Osteoblast (primary cell): ENCODE measurements around a stretch of chr20.

GRCh38 chr20:25695630-25696417 is 829 bp downstream of the ZNF337 start:
- CAGE, long polyA plus RNA: no peak
- RRBS: 0% methylated on average over 4 of the region's 32 CpGs

DNA sequence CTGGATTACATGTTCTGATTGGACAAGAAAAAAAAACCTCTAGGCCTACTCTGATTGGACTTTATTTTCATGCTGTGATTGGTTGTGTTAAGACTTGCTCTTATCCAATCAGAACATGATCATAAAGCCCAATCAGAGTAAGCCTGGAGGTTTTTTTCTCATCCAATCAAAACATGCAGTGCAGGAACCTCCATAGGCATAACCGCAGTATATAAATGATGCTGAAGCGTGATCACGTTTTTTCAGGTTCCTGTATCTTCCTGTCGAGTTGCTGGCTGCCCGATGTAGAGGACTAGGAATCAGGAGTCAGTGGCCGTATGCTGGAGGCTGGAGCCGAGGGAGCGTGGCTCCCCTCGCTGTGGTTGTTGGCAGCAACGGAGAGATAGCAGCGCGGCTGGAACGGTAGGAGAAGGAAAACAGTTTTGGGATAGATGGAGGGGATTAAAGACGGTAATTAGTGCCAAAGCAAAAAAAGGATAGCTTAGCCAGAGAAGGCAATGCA is 439.2 kb upstream of the ZNF337 start:
- CAGE, long polyA plus RNA: no peak
- RRBS: no CpG with 5 or more reads among the region's 14 CpGs

- CAGE, long polyA plus RNA: no peak
- RRBS: 9% methylated on average over 14 of the region's 40 CpGs
Measured at GRCh38 chr20:26207790-26208341, 511.2 kb upstream of the ZNF337 start.

DNA sequence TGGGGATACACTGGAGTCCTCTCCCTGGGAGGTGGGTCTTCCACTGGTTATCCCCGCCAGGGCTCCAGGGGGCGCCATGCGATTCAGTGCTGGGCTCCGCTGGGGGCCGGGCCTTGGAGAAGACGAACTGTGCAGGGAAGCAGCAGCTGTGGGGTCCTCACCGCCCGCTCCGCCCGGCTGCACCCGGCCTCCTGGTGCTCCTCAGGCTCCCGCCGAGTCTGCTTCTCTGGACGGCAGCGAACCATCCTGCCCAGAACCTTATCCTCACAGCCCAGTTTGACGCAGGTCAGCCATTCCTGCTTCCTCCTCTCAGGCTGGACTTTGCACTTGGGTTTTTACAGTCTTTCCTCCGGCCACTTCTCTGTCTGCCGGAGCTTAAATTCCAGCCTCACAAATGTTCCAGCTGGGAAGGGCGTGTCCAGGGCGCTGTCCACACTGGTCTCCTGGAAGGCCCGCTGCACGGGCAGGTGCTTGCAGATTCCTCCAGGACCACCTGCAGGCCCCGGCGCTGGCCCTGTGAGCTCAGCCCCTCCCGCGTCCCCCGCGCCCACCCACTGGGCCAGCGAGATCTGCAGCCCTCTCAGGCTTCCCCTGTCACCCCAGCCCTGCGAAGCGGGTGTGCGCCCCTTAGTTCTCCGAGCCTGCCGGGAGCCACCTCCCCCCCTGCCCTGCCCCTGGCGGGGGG is 1830.0 kb upstream of the DEFB115 start:
- CAGE, long polyA plus RNA: no peak
- RRBS: no CpG with 5 or more reads among the region's 35 CpGs

DNA sequence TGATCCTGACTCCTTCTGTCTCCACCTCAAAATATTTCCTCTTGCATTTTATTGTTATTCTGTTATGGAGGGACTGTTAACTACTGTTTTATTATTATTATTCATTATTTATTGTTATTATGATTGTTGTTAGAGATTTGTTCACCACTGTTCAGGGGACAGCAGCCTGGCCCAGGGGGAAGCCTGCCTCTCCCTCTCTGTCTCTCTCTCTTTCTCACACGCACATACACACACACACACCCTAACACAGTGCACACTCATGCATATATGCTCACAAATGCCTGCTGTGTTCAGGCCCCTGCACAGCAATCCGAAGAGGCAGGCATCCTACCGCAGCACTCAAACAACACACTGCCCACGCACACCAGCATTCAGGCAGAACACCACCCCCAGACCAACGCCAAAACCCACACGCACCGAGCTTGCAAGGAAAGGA is 968.6 kb upstream of the DEFB115 start:
- CAGE, long polyA plus RNA: no peak
- RRBS: no CpG with 5 or more reads among the region's 7 CpGs

GRCh38 chr20:30579035-30579636 is 678.3 kb upstream of the DEFB115 start:
- CAGE, long polyA plus RNA: no peak
- RRBS: no CpG with 5 or more reads among the region's 9 CpGs

DNA sequence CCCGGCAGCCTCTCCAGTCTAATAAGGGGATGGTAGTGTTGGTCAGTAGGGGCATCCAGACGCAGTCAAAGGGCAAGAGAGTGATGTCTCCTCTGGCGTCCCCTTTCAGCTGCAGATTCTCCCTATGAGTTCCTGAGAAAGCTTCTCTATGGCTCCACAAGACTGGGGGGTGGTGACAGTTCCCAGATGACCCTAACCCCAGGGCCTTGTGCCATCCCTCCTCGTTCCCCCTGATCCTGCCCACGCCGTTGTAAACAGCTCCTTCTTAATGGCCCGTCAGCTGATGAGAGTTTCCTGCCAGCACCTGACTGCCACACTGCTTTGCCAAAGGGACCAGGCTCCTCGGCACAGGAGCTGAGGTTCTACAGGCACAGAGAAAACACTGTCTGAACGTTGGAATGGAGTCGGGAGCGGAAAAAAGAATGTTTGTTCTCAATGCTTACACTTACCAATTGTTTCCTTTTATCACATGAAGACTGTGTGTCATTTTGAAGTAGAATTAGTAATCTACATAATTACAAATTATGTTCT is 645.9 kb upstream of the DEFB115 start:
- CAGE, long polyA plus RNA: no peak
- RRBS: no CpG with 5 or more reads among the region's 11 CpGs

DNA sequence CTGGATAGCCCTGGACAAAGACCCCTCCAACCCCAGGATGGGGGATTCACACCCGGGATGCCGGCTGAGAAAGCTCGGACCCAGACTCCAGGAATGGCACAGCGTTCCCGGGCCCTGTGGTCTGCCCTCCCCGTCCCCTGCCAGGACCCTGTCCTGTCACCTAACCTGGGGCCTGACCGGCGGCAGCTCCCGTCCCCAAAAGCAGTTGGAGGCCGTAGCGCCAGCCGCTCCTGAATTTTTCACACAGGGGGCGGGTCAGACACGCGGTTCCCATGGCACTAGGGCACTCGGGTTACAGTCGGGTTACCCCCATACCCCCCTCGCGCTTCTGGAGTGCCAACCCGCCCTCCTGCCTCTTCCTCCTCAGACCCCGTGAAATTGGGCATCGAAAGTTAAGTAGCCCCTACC is 434 bp downstream of the REM1 start:
- CAGE, long polyA plus RNA: no peak
- RRBS: 1% methylated on average over 7 of the region's 22 CpGs

- CAGE, long polyA plus RNA: no peak
- RRBS: 4% methylated on average over 6 of the region's 17 CpGs
Measured at GRCh38 chr20:31496559-31497295, 17.5 kb upstream of the HM13 start.

DNA sequence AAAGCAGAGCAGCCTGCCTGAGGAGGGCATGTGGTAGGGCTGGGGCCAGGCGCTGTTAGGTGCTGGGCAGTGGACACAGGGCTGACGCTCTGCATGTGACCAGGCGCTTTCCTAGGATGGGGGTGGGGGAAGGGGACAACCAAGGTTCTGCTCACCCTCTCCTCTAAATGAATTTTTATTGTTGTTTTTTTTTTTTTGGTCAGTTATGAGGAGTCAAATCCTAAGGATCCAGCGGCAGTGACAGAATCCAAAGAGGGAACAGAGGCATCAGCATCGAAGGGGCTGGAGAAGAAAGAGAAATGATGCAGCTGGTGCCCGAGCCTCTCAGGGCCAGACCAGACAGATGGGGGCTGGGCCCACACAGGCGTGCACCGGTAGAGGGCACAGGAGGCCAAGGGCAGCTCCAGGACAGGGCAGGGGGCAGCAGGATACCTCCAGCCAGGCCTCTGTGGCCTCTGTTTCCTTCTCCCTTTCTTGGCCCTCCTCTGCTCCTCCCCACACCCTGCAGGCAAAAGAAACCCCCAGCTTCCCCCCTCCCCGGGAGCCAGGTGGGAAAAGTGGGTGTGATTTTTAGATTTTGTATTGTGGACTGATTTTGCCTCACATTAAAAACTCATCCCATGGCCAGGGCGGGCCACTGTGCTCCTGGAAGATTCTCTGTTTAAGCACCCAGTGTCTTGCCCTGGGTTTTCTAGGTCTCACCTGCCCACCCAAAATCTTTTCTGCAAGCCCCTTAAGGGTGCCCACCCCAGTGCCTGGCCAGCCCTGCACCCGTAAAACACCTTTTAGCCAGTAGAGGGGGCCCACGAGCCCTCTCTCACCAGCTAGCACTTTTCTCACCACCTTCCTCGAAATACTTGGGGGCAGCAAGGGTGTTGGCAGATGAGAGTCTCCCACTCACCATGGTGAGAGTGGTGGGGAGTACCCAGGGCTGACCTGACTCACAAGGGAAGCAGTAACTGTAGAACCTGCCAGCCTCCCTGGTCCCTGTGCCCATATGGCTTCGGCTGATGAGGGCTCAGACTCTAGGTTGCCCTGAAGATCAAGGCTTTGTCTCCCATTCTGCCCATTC is 22.1 kb downstream of the MCTS2 start:
- CAGE, long polyA plus RNA: no peak
- RRBS: no CpG with 5 or more reads among the region's 14 CpGs

DNA sequence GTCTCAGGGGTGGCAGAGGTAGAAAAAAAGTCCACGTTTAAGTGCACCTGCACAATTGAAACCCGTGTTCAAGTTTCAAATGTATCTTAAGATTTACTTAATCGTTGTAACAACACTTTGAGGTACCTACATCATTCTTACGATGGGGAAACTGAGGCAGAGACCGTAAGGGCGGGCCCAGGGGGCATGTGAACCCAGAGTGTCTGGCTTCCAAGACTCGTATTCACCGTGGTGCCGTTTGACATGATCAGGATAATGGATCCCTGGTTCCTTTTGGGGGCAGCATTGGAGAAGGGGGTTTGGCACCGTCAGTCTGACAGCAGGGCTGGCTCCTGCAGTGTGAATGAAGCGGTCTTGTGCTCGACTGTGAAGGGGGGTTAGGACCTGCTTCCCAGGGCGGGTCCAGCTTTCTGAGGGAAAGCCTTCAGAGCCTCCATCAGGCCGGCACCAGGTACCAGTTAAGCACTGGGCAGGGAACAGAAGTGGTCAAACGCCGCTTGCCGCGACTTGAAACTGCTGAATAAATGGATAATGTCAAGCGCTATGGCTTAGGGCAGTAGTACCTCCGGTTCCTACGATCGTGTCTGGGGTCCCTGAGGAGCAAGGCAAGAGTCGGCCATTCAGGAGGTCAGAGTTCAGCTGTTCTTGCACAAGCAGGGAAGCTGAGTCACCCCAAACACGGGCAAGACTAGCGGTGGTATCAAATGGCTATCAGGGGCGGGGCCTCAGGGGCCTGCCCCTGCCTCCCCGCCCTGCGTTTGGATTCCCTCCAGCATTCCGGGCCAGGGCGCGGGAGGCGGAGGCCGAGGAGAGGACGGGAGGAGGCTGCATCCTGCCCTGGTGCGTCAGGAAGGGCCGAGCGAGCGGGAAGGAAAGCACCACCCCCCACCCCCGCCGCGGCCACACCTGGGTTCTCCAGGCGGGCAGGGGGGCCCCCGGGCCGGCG is 25.3 kb downstream of the MCTS2 start:
- CAGE, long polyA plus RNA: no peak
- RRBS: 3% methylated on average over 3 of the region's 45 CpGs

DNA sequence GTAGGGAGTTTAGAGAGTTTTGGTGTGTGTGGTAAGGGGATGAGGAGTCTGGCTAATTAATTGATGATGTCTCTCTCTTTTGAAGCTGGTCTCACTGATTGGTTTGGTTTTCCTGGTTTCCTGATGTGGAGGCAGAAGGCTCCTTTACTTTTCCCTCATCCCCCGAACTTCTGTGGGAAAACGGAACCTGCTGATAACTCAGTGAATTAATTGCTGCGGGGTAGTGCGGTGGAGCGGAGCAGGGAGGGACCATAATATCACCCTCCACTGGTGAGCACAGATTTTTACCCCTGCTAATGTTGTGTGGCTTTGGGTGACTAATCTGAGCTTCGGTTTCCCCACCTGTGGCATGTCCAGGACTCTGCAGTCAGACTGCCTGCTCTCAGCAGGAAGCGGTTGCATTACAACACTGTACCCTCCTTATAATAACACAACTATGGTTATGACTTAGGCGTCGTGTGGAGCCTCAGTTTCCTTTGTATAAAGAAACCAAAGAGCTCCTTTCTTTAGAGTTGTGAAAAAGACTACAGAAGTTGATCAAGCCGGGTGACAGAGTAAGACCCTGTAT is 2.3 kb upstream of the ID1 start:
- CAGE, long polyA plus RNA: no peak
- RRBS: no CpG with 5 or more reads among the region's 10 CpGs

DNA sequence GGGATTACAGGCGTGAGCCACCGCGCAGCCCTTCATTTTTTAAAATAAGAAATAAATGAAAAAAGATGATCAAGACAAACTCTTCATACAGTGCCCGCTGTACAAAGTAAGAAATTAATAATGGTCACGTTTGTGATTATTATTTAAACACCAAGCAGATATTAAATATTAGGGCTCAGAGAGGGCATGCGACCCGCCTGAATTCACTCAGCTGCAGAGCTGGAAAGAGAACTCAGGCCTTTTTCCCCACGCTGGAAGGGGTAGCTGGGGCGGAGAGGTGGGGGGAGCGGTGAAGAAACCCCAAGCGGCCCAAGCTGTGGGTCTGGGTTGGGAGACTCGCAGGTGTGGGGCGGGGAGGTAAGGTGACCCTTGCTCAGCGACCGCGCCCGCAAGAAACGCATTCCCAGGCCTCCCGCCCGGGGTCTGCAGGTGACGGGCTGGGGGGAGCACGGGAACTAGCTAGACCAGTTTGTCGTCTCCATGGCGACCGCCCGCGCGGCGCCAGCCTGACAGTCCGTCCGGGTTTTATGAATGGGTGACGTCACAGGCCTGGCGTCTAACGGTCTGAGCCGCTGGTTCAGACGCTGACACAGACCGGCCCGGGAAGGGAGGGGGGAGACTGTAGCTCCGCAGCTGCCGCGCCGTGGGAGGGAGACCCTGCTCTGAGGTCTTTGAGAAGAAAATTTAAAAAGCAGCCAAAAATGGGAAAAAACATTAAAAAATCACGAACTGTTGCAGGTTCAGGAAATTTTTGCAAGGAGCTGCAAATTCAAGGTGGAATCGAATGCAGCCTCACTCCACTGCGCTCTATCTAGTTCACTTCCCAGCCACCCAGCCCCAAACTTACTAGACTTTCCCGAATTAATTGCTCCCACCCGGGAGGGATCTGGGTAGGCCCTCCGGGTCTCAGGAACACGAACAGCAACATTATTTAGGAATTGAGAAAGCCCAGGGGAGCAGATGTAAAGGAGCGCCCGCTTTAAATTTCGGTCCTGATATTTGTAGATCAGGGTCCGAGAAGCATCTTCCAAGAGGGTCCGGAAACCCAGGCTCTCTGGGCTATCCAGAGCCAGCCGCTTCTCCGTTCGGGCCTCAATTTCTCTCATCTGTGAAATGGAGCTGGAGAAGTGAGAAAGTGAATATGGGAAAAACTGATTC is 883 bp upstream of the ID1 start:
- CAGE, long polyA plus RNA: no peak
- RRBS: under 1% methylated on average over 15 of the region's 57 CpGs

GRCh38 chr20:31606766-31607870 is 2.0 kb downstream of the ID1 start:
- CAGE, long polyA plus RNA: no peak
- RRBS: no CpG with 5 or more reads among the region's 11 CpGs

DNA sequence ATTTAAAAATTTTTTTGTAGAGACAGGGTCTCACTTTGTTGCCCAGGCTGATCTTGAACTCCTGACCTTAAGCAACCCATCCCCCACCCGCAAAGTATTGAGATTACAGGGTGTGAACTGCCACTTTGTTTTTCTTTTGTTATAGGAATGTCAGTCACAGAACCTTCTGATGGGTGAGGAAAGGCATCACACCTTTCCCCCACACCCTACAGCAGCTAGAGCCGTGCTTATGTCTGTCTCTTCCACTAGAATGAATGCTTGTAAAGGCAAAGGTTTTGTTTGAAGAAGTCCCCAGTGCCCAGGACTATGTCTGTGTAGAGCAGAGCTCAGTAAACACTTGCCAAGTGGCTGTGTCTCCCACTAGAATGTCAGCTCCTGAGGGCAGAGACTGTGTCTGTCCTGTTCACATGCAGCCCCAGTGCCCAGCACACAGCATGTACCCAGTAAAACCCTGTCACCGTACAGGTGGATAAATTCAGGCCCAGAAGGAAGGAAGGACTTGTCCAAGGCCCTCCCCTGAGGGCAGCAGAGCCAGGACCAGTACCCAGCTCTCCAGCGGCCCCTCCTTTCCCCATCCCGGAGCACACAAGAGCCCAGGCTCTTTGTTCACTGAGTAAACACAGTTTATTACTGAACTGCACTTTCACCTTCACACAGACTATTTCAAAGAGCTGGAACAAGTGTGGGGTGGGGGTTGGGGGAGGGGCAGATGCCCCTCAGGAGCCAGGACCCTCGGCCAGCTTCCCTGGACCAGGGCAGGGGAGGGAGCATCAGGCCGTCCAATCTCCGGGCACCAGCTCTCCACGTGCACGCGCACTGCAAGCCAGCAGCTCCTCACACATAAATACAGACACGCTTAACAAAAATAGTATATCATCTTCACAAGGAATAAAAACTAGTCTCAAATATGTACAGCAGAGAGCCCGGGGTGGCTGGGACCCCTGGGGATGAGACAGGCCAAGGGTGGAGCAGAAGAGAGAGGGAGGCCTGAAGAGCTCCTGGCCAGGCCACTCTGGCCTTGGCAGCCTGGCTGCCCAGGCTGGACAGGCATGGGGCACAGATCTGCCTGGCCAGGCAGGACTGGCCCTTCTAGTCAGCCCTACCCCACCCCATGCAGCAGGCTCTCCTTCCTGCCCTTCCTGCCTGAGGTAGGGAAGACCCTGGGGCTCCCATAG is 26.5 kb downstream of the COX4I2 start:
- CAGE, long polyA plus RNA: no peak
- RRBS: no CpG with 5 or more reads among the region's 13 CpGs

GRCh38 chr20:31705622-31706422 is 16.8 kb downstream of the BCL2L1 start:
- CAGE, long polyA plus RNA: no peak
- RRBS: no CpG with 5 or more reads among the region's 3 CpGs

DNA sequence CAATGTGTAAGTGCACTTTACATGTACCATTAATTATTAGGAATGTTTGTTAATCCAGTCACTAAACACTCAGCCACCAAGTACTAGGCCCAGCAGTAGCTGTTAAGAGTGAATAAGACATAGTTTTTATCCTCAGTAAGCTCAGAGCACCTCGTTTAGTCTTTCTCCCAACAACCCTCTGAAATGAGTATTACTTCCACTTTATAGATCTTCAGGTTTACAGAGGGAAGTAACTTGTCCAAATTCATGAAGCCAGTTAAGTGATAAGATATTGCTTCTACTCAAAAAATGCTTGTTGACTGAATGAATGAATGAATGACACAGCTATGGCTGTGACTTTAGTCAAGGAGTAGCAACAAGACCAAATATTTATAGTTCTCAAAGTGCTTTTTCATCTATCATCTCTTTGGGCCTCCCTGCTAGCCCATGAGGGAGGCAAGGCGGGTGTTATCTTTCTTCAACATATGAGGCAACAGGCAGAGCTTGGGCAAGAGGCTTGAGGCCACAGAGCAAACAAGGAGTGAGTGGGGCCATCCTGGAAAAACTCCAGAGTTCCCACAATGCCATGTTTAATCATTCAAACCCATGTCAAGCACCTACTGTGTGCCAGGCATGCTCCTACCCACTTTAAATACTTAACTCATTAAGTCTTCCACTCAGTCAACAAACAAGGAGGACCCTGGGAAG is 16.1 kb downstream of the BCL2L1 start:
- CAGE, long polyA plus RNA: no peak
- RRBS: no CpG with 5 or more reads among the region's 2 CpGs

DNA sequence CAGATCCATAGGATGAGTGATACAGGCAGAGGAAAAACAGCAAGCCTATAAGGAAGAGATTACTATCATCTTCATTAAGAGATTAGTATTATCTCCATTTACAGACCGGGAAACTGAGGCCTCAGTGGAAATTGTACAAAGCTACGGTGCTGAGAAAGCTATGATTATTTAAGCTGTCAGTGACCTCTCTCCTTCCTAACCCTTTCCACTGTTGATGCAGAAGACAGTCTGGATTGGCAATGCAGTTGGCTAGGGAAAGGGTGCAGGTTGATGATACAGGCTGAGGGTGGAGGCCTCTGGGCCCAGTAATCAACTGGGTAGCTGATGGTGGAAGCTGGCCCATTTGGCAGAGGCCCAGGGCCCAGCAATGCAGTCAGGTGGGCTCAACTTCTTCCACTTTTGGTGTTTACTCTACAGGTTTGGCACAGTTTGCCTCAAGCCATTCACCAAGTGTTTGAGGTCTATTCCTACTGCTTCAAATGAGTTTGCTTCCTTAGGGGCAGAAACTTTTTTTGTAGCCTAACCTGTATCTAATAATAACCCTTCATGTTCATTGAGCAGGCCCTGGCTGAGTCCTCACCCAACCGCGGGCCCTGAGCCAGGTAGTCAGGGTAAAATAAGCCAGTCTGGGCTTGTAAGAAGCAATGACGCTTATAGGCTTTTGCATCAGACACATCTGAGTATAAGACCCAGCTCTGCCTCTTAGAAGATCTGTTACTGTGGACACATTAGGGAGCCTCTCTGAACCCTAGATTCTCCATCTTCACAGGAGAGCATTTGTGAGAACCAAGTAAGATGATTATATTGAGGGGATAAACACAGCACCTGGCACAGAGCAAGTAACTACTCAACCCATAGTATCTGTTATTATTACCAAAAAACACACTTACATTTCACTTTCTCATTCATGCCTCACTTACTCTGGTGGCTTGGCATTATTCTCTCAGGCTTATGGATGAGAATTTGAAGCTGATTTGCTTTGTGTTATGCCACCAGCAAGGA is 12.0 kb downstream of the BCL2L1 start:
- CAGE, long polyA plus RNA: no peak
- RRBS: no CpG with 5 or more reads among the region's 5 CpGs

GRCh38 chr20:31808247-31808875 is 10.8 kb upstream of the MYLK2 start:
- CAGE, long polyA plus RNA: no peak
- RRBS: no CpG with 5 or more reads among the region's 4 CpGs

GRCh38 chr20:31822189-31823064 is 3.3 kb downstream of the MYLK2 start:
- CAGE, long polyA plus RNA: no peak
- RRBS: 2% methylated on average over 6 of the region's 29 CpGs